Sigmoid colon (tissue), 4 donors: ENCODE results near the gene SENP5.

DNA sequence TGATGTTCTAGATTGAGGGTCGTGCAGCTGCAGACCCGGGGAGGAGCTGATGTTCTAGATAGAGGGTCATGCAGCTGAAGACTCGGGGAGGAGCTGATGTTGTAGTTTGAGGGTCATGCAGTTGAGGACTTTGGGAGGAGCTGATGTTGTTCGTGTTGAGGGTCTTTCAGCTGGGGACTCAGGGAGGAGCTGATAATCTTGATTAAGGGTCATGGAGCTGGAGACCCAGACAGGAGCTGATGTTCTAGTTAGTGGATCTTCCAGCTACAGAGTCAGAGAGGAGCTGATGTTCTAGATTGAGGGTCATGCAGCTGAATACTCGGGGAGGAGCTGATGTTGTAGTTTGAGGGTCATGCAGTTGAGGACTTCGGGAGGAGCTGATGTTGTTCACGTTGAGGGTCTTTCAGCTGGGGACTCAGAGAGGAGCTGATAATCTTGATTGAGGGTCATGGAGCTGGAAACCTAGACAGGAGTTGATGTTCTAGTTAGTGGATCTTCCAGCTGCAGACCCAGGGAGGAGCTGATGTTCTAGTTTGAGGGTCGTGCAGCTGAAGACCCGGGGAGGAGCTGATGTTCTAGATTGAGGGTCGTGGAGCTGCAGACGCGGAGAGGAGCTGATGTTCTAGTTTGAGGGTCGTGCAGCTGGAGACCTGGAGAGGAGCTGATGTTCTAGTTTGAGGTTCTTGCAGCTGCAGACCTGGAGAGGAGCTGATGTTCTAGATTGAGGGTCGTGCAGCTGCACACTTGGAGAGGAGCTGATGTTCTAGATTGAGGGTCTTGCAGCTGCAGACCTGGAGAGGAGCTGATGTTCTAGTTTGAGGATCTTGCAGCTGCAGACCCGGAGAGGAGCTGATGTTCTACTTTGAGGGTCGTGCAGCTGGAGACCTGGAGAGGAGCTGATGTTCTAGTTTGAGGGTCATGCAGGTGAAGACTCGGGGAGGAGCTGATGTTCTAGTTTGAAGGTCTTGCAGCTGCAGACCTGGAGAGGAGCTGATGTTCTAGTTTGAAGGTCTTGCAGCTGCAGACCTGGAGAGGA, 61.3 kb upstream of the APOD start:
- PRO-cap: no peak
- RAMPAGE, long total RNA, 4 experiments: no peak in any of the 4 experiments

- PRO-cap: no peak
- RAMPAGE, long total RNA, 4 experiments: no peak in any of the 4 experiments
Measured at GRCh38 chr3:195688923-195689145, 31.9 kb upstream of the MUC20 start.

- PRO-cap: unidirectional peak, minus-strand start at chr3:195803487
- RAMPAGE, long total RNA, 4 experiments: no peak in any of the 4 experiments
Measured at GRCh38 chr3:195803233-195803796, 8.4 kb downstream of the MUC4 start.

- PRO-cap: no peak
- RAMPAGE, long total RNA, 4 experiments: no peak in any of the 4 experiments
Measured at GRCh38 chr3:195803797-195804962, 7.5 kb downstream of the MUC4 start.

DNA sequence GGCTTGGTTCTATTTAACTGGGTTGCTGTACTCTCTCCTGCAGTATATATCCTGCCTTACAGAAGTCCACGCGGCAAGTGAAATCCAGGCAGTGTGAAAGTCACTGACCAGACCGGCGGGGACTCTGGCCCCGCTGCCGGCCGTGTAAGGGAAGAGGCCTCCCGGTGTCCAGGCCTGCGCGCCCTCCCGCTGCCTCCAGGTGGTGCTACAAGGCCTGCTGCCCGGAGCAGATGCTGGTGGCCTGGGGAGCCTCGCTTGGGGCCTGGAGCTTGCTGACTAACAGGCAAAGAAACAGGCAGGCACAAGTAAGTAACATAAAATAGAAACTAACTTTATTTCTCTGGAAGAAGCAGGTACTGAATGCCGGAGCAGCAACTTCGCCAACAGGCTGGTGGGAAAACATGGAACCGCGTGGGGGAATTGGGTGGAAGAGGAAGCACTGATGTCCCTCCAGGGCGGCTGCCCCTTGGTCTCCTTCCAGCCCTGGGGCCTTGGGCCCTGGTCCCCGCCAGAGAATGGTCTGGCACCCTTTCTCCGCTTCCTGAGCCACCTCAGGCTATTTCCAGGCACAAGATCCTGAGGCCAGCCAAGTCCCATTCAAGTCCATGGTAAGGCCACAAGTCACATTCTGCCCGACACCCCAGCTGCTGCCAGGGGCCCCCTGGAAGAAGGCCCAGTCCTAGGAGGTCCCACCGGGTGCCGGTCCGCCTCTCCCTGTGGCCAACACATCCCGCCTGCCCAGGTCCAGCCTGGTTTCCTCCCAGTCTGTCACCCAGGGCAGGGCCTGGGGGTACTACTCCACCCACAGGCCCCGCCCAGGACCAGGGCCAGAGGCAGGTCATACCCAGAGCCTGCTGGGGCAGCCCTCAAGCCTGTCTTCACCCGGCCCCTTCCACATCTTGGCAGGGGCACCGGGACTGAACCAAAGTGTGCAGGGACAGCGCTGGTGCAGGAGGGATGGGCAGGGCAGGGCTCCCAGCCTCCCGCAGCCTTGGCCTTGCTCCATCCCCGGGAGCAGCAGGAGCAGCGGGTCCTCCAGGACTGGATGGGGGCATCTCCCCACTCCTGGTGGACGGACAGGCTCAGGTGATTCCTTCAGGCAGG, 44.9 kb downstream of the TNK2 start:
- PRO-cap: no peak
- RAMPAGE, long total RNA, 4 experiments: no peak in any of the 4 experiments

DNA sequence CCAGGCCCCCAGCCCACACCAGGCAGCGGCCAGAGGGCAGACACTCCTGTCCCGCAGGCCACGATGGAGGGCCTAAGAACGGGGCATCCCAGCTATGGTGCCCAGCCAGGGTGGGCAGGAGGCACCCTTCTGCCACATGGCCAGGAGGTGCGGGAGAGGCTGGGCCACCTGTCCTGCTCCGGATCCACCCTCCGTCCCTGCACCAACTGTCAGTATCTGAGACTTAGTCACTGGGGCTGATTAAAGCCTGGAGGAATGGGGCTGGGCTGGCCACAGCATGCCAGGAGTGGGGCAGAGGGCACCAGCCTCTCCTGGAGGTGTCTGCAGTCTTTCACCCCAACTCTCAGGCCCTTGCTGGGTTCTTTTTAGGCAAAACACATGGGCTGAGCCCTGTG, 37.9 kb downstream of the TNK2 start:
- PRO-cap: no peak
- RAMPAGE, long total RNA, 4 experiments: no peak in any of the 4 experiments

- PRO-cap: unidirectional peak, minus-strand start at chr3:195892725; unidirectional peak, minus-strand start at chr3:195892807
- RAMPAGE, long total RNA, 4 experiments: no peak in any of the 4 experiments
Measured at GRCh38 chr3:195892517-195893404, 15.6 kb downstream of the TNK2 start.

DNA sequence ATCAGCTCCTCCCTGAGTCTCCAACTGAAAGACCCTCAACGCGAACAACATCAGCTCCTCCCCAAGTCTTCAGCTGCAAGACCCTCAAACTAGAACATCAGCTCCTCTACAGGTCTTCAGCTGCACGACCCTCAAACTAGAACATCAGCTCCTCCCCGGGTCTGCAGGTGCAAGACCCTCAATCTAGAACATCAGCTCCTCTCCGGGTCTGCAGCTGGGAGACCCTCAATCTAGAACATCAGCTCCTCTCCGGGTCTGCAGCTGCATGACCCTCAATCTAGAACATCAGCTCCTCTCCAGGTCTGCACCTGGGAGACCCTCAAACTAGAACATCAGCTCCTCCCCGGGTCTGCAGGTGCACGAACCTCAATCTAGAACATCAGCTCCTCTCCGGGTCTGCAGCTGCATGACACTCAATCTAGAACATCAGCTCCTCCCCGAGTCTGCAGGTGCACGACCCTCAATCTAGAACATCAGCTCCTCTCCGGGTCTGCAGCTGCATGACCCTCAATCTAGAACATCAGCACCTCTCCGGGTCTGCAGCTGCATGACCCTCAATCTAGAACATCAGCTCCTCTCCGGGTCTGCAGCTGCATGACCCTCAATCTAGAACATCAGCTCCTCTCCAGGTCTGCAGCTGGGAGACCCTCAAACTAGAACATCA, 36.2 kb upstream of the TNK2 start:
- PRO-cap: no peak
- RAMPAGE, long total RNA, 4 experiments: start-site peak on the minus strand in 1 of 4 experiments, centred at position 142 of the sequence, 15 reads per replicate

DNA sequence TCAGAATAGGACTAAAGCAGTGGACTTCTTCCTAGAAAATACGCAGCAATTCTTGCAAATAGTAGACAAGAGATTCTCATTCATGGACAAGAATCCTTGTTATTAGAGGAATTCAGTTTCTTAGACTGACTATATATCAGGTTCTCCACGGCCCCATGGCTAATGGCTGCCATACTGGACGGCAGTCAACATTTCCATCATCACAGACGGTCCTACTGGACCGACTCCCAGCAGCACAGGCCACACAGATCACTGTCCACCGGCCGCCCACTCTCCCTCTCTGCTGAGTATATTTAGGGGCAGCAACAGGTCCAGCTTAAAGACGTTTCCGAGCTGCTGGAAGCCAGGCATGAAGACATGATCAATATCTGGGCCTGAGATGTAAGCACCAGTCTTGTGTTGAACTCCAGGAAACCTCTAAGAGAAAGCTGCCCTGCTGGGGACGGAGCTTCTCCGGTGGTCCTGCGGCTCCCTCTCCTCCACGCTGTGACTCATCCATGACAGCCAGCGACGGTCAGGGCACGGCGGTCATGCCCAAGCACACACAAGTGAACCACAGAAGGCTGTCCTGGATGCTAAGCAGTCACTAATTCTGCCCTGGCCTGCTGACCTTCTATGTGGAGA, 61.9 kb upstream of the TNK2 start:
- PRO-cap: no peak
- RAMPAGE, long total RNA, 4 experiments: no peak in any of the 4 experiments

DNA sequence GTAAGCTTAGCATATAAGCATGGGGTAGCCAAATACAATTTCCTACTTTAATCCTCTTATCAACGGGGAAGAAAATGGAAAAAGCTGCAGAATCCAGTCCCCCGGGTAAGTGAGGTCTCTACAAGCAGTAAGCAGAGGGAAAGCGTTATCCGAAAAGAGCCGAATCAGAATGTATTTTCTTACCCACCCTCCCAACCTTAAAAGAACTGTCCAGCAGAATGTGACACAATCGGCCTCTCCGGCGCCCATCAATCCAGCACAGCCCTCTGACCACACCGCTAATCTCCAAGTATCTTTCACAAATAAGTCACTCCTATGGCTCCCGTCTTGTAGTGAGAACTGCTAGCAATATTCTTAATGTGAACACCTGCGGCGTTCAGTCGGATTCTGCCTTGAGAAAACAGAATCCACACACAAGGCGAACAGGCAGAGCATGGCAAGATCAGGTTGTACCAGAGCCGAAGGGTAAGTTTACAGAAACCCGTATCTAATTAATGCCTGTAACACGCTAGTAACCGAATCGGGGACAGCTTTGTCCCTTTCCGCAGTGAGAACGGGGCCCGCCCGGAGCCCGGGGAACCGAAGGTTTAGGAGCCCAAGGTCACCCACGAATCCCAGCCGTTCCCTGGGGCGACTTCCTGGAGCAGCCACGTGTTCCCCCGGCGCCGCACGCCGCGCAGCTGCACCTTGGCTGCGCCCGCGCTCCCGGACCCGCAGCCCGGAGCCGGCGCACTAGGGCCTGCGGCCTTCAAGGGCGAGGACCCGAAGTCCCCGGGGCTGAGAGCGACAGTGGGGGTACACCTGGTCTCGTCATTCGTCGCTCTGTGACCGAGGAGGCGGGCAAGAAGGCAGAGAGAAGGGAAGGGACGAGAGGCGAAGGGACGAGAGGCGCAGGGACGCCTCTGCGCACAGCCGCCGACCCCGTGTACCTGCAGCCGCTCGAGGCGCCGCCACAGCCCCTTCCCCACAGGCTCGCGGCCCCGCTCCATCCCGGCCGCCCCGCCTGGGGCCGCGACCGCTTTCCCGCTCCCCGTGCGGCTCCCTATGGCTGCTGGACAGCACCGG, 656 bp downstream of the TFRC start:
- PRO-cap: no peak
- RAMPAGE, long total RNA, 4 experiments: no peak in any of the 4 experiments

DNA sequence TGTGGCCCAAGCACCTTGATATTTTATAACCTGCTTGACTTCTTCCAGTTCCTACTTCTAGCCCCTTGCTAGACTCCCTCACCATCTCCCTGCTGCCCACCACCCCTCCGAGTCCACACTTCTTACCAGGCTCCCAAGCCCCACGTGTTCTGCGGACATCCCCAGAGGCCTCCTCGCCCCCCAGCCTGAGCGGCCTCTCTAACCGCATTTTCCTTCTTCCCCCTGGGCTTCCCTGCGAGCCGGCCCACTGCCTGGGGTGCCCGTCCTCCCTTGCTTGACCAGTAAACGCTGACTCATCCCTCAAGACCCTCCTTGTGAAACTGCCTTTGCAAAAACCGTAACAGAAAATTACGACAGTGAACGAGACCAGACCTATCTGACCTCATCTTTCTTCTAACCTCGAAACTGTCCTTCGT, 41.1 kb upstream of the TFRC start:
- PRO-cap: no peak
- RAMPAGE, long total RNA, 4 experiments: no peak in any of the 4 experiments

DNA sequence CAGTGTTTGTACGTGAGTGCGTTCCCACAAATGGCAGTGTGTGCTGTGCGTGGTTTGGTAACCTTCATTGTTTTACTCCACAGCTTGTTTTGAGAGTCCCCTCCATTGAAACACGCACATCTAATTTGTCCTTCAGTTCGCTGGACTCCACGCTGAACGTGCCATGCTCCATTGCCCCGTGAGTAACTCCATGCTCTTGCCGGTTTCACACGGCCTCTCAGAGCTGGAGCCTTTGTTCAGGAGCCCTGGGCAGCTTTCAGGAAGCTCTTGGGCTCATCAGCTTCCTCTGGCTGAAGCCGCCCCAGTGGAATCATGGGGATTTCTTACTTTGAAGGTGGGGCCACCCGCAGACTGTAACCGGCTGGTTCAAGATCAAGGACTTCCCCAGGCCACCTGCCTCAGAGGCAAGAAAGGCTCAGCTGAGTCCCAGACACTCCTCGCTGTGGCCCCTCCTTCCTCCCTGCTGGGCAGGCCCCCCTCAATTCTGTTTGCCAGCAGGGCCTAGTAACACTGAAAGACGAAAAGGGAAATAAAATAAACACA, 51.3 kb downstream of the ZDHHC19 start:
- PRO-cap: no peak
- RAMPAGE, long total RNA, 4 experiments: no peak in any of the 4 experiments

GRCh38 chr3:196502822-196503371, 671 bp downstream of the RNF168 start:
- PRO-cap: no peak
- RAMPAGE, long total RNA, 4 experiments: start-site peak on the minus strand in 1 of 4 experiments, at chr3:196502874-196503092 at its widest, 44 reads per replicate

- PRO-cap: no peak
- RAMPAGE, long total RNA, 4 experiments: no peak in any of the 4 experiments
Measured at GRCh38 chr3:196638823-196639440, 562 bp upstream of the NRROS start.

GRCh38 chr3:196661235-196662002, 21.9 kb downstream of the NRROS start:
- PRO-cap: no peak
- RAMPAGE, long total RNA, 4 experiments: no peak in any of the 4 experiments

- PRO-cap: no peak
- RAMPAGE, long total RNA, 4 experiments: no peak in any of the 4 experiments
Measured at GRCh38 chr3:196711547-196711741, 606 bp downstream of the CEP19 start.

- PRO-cap: no peak
- RAMPAGE, long total RNA, 4 experiments: no peak in any of the 4 experiments
Measured at GRCh38 chr3:196792507-196793769, 53.3 kb downstream of the PAK2 start.

DNA sequence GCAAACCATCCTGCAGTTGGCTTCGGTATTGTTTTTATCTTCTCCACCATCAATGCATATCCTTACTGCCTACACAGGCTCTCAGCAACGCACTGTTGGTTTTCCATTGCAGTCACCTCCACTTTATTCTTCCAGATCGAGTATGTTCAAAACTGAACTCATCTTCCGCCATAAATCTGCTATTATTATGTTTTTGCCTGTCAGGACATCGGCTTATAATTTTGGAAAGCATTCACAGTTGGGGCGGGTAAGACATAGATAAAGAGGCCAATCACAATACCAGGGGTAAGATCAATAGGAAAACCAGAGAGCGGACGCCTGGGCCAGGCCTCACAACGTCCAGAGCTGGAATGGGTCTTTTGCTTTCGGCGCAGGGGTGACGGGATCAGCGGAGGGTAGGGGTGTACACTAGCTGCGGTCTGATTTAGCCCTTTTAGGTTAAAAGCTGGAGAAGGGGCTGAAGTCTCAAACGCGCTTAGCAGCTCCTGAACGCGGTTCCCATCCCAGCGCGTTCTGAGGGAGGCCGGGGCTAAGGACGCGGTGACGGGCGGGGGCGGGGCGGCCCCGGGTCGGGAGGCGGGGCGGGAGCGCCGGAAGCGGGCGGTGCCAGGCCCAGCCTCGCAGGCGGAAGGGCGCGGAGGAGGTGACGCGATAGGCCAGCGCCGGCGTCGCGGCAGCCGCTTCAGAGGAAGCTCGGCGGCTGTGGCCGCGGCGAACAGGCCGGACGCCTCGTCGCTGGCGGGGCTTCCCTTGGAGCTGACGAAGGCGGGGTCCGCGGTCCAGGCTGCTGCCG, at the start of gene SENP5:
TSS of gene SENP5 (plus strand) at position 685 of the 793 bp plus-strand sequence.
- PRO-cap: bidirectional peak, plus-strand start at position 685 of the sequence, minus-strand start at position 515 of the sequence
- RAMPAGE, long total RNA, 4 experiments: start-site peak on the plus strand in 1 of 4 experiments, centred at position 691 of the sequence, 297 reads per replicate

DNA sequence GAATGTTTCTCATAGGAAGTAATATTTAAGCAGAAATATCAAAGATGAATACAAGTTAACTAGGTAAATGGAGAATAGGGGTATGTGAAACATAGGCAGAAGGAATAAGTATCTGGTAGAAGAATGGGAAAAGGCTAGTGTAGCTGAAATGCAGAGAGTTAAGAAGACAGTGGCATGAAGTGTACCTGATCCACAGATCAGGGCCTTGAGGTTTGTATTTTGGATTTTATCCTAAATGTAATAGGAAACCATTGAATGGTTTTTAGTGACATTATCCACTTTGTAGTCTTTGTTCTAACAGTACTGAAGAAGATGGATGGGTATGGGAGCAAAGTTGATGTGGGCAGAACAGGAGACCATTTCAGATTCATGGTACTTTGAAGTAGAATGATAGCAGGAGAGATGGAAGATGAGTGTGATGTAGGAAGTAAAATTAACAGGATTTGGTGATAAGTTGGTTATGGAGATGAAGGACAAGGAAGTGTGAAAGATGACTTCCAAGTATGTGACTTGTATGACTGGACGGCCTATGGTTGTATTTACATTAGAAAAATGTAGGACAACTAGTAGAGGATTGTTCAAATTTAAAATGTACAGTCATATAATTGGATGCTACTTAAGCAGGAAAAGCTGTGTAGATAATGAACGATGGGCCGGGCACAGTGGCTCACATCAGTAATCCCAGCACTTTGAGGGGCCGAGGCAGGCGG, 35.6 kb downstream of the NCBP2 start:
- PRO-cap: no peak
- RAMPAGE, long total RNA, 4 experiments: no peak in any of the 4 experiments

DNA sequence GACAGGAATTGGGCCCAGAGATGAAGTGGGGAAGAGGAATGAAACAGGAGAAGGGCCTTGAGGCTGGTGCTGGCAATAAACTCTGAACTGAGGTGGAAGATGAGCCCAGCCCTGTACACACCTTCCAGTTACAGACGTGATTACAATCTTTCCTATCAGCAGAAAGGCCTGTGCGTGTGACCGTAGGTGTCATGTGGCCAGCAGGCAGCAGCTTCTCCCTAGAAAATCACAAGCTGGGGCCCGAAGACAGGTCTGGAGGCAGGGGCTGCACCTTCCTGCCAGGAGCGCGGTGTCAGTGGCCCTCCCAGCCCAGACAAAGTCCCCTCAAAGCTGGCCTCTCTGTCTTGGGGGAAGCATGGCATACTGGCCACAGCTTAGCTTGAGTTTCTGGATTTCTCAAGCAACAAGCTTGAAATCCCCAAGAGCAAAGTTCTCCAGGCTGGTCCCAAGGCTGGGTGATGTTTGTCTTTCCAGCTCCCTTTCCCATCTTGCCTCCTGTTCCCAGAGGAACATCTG, 16.7 kb upstream of the PIGZ start:
- PRO-cap: no peak
- RAMPAGE, long total RNA, 4 experiments: no peak in any of the 4 experiments